SK-N-DZ (cell line): ENCODE data around the genes DOCK10 and SCYGR3.

GRCh38 chr2:225030303-225030575 is 12.0 kb downstream of the DOCK10 start:
RAMPAGE:
- cytosol, long total RNA, result no peak
- nucleus, long total RNA, result no peak

DNA sequence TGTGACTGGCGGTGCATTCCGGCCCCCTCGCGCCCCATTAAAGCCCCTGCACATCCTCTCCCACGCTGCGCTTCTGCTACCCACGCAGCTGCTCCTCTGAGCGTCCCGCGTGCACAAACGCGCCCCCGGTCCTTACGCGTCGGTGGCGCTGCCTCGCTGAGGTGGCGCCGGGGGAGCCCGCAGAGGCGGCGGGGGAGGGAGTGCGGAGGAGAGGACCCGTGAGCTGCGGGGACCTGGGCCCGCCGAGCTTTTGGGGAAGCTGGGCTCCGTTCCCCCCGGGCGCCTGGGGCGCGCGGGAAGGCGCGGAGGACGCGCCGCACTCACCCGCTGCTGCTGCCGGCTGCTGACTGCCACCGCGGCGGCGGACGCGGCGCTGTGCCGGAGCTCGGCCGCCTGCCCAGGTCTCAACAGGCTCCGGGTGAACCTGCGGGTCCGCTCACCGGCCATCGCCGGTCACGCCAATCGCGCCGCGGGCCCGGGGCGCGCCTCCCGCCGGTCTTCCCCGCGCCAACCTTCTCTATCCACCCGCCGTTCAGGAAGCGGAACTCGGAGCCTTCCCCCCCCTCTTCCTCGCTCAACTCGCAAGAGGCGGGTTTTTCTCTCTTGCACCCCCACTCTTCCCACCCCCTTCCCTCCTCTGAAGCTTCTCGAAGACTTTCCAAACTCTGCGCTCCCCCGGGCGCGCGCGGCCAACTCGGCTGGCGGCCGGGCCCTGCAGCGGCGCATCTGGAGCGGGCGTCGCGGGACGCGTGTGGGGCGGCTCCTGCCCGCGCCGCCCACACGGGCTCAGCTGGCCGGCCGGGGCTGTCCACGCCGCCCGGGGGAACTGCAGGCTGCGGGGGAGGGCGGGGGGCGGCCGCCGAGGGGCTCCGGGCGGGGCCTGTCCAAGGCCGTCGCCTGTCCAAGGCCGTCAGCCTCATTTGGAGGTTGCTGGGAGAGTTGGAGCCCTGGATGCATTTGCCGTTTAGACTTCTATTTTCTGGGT is at the start of gene DOCK10:
TSS of gene DOCK10 (minus strand) at position 541 of the 985 bp plus-strand sequence.
RAMPAGE:
- cytosol, long total RNA, result no peak
- nucleus, long total RNA, result no peak

DNA sequence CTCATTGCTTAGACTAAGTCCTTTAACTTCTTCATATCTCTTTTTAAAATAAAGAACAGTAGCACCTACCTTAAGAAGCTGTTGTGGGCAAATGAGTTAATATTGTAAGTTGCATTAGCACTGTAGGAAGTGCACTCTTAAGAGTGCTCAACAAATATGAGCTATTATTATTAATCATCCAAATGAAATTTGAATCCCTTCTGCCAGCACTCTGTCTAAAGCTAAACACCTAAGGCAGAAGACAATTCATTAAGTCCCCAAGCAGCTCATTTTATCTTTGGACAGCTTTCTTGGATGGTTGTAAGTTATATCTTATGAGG is 52.6 kb downstream of the NYAP2 start:
RAMPAGE:
- cytosol, long total RNA, result no peak
- nucleus, long total RNA, result no peak

DNA sequence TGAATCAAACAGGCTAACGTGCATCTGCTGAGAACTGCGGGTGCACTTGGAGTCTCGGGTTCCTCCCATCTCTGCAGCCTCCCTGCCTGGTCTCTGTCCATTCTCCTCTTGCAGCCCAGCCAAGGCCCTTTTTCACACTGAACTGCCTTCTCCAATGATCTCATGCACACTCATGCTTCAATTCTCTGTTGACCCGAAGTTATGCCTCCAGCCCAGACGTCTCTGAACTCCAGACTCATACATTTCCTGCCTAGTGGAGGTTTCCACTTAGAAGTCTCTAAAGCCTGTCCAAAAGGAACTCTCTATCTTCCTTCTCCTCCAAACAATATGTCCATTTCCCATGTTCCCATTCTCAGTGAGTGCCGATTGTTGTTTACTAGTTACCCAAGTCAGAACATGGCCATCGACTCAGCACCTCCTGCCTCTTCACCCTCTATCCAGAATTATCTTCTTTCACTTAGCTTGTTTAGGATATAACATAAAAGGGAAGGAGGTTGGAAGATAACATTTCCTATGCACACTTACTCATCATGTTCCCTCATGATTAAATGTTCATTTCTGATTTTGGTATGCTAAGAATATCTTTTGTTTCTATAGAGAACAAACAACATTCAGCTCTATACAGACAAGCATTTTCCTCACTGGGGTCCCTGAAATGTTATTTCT is 155.1 kb downstream of the IRS1 start:
RAMPAGE:
- cytosol, long total RNA, result no peak
- nucleus, long total RNA, result no peak

DNA sequence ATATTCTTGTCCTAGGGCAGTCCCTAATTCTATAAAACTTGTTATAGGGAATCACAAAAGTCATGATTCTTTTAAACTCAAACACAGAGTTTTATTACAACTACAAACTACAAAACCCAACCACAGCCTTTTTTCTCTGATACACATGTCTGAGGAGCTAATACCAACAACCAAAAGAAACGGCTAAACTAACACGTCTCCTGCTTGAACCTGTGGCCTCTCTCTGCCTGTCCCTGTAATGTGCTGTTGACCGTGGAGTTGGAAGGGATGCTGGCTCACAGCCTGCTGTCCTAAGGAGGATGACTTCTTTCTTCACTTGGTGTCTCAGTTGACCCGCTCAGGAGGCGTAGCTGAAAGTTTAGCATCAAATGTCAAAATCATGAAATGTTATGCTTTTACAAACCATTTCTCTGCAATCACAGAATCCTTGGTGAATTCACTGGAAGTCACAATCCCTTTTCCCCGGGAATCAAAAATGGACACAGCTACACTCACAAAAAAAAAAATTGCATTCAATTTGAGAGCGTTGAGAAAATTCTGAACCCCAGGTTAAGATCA is 74.5 kb downstream of the IRS1 start:
RAMPAGE:
- cytosol, long total RNA, result no peak
- nucleus, long total RNA, result no peak

DNA sequence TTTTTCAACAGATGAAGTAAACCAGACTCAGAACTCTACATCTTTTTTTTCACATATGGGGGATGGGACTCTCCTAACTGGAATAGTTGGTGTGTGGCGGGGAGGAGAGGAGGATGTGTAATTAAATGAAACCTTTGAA is 73.9 kb downstream of the IRS1 start:
RAMPAGE:
- cytosol, long total RNA, result no peak
- nucleus, long total RNA, result no peak

DNA sequence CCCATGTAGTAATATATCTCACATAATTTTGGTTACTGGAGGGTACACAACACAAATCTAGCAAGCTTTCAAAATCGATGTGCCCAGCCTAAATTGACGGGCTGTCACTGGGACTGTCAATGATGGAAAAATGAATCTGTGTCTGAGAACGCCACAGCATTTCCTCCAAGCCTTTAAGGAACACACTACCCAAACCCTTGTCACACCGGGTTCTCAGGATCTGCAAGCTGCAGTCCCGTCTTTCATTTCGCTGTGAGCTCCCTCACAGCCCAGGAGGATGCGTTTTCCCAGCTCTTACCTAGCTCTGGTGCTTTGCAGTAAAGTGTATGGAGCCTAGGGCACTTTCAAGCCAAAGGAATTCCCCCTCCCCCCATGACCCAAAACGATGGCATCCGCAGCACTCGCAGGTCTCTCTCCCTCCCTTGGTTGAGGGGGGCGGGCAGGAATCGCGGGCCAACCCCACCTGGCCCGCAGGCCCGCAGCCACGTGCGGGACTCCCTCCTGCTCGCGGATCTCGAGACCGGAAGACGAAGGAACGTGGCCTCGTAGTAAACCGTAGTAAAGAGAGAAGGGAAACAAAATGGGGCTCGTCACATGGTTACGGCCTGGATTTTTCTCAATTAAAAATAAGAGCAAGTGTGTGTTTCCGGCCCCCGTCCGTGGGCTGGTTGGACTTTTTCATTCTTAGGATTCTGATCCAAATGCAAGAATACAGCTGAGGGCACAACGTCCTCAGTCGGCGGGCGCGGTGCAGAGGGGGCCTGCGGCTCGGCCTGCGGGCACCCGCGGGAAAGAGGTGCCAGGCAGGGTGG is 8.6 kb downstream of the IRS1 start:
RAMPAGE:
- cytosol, long total RNA, result no peak
- nucleus, long total RNA, result no peak

DNA sequence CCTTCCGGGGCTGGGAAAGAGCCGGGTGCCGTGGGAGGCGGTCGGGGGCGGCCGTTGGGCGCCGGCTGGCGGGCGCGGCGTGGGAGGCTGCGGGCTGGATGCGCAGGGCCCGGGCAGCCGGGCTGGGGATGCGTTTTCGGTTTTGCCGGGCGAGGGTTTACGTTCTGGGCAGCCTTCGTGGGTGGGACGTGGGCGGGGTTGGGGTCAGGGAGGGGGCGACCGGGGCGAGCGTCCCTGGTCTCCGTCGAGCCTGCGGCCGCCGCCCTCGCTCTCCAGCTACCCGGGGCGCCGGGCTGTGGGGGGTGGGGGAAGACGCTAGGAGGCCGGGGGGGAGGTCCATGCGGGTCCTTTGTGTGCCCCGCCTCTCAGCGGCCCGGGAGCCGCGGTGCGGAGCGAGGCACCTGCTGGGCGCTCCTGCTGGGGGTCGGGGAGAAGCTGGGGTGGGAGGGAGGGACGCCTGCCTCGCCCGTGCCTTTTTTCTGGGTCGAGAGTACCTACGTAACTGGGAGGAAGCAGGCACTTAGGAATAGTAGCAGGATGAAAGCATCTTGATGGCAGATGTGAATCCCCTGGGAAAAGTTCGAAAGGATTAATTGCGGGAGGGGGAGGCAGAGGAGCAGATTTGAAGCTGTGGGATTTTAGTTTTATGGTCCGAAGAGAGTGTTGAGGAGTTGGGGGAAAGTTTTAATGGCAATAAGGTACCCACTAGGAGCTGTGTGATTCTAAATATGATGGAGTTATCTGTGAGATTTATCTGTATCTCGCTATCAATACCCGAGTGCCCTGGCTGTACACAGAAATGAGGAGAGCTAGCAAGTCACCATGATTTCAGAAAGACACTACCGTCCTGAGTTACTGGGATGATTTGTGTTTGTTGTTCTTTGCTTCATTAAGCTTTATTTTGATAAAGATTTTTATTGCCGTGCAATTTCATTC is 973 bp downstream of the AGFG1 start:
RAMPAGE:
- cytosol, long total RNA, result no peak
- nucleus, long total RNA, result no peak

DNA sequence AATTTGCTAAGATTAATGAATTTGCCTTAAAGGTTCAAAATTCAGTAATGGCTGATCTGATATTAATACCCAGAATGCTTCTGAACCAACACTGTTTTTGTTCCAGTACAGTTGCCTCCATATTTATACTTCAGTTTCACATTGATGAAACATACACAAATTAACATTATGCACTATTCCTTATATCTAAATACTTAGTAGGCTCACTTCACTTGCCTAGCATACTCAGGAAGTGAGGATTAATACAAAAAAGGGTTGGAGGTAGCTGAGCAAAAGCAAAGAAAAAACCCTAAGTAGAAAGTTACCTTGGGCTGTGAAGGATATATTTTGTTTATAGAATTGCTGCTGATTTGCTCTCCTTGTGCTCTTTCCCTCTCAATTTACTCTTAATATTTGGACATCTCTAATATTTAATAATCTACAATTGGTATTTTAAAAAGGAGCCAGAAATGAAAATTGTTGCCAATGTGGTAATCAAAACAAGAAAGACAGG is 51.7 kb upstream of the SCYGR2 start:
RAMPAGE:
- cytosol, long total RNA, result no peak
- nucleus, long total RNA, result no peak

RAMPAGE:
- cytosol, long total RNA, result no peak
- nucleus, long total RNA, result no peak
Observed at GRCh38 chr2:227566302-227566829, 32.3 kb upstream of the SCYGR2 start.

GRCh38 chr2:227614767-227615021 is at the start of gene SCYGR3:
SCYGR3 (minus strand) TSS chr2:227614840.
RAMPAGE:
- cytosol, long total RNA, result no peak
- nucleus, long total RNA, result no peak

RAMPAGE:
- cytosol, long total RNA, result no peak
- nucleus, long total RNA, result no peak
Observed at GRCh38 chr2:227706390-227707197, 11.2 kb downstream of the SLC19A3 start.

DNA sequence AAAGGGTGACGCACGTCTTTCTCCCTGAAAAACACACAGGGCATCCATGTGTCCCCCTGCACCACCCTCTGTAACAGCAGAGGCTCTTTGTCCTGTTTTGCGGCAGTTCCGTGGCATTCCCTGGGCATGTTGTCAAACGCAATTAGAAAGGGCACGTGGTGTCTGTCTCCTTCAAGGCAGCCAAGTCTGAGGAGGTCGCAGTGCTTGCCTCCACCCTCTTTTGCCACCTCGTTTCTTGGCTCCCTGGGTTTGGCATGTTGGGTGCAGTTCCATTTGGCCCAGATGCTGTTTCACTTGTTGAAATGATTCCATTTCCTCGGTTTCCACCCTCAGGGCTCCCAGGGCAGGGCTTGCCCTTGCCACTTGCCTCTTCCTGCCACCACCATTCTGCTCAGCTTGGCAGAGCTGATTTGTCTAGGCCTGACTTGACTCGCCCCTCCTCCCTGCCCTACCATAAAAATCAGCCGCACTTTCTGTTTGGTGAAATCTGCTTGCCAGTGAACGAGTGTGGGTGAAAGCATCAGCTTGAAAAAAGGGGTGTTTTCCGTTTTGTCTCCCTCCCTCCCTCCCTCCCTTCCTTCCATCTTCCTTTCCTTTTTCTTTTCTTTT is 12.5 kb downstream of the CCL20 start:
RAMPAGE:
- cytosol, long total RNA, result no peak
- nucleus, long total RNA, result no peak

DNA sequence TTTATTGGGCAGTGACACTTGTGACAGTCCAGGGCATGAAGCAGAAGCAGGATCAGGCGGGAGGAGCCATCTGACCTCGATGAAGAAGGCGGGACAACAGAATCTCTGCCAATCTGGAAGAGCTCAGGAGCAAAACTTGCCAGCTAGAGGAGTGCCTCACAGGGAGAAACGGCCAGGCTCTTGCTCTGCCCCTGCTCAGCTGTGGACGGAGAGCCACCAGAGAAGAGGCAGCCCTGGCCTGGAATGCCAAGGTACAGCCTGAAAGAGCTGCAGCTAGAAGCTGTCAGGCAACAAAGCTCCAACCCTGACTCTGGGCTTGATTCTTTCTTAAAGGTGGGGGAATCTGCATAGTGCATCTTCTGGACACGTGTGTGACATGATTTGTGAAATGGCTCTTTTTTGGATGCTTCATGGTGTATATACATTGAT is 16.9 kb downstream of the DAW1 start:
RAMPAGE:
- cytosol, long total RNA, result no peak
- nucleus, long total RNA, result no peak

DNA sequence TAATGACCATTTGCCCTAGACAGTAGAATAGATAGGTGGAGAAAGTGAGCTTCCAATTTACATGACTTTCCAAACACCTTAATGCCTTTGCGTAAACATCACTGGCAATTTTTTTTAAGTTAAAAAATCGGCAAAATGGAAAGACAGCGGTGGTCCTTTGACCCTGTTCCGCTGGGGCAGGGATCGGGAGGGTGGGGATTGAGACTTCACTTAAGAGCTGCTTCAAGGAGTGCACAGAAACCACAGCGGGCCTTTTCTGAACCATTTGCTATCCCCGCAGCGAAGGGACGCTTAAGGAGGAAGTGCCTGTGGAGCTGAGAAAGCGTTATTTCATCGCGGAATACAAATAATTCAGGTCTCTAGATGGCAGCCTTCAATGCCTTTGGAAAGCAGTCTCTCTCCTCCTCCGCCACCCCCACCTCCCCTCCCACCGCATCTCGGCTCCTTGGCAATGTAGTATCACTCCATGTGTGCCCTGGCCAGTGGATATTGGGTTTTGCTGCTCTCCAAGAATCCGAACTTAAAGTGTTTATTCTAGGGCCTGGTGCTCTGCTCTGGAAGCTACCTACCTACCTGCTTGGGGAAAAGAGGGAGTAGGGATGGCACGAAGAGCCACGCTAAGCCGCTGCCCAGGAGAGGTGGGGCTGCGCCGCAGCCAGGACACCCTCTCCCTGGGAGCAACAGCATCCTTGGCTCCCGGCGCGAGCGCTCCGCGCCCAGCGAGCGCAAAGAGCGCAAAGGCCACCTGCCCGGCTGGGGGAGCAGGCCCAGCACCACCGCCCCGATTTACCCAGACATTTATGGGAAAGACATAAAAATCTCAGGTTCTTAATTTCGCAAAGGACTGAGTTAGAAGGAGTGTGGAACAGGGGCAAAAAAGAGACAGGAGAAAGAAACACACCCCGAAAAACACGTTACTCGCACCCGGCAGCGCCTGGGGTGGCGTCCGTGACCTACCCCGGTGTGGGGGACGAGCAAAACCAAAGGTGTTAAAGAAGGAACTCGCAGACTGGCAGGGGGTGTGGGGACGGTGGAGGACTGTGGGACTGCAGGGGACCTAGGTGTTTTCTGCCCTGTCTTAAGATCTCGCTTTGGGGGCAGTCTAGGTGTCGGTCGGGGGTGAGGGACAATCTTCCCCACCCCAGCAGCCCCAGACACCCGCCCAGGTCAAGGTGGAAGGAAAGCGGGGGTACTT is 1.1 kb downstream of the SPHKAP start:
RAMPAGE:
- cytosol, long total RNA, result no peak
- nucleus, long total RNA, result no peak

GRCh38 chr2:228771735-228772303 is 499.3 kb downstream of the PID1 start:
RAMPAGE:
- cytosol, long total RNA, result no peak
- nucleus, long total RNA, result no peak

DNA sequence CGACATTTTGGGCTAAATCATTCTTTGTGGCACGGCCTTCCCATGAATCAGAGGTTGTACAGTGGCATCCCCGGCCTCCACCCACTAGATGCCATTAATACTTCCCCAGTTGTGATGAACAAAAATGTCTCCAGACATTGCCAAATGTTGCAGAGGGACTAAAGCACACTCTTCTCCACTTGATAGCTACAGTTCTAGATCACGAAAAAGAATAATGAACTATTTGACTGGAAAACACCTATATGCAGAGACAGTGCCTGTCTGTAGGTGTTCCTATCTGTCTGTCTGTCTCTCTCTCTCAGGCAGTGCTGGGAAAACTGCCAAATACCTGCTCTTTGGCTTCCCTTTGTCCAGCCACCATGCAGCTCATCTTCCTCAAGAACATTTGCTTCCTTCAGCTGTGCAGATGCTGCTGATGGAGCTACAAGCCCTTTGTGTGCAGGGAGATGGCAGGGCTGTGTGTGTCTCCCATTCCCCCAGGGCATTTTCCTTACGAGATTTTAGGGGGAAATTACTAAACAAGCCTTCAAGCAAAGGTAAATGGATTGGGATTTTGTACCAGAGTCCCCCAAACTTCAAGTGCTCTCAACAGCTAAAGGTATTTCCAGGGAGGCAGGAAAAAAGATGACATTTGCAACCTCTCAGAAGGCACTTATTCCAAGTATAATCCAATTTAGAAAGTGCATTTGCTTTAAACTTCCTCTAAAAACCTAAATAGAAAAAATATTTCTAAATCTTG is 143.3 kb downstream of the PID1 start:
RAMPAGE:
- cytosol, long total RNA, result no peak
- nucleus, long total RNA, result no peak

RAMPAGE:
- cytosol, long total RNA, result no peak
- nucleus, long total RNA, result no peak
Observed at GRCh38 chr2:229139702-229140216, 131.3 kb downstream of the PID1 start.

DNA sequence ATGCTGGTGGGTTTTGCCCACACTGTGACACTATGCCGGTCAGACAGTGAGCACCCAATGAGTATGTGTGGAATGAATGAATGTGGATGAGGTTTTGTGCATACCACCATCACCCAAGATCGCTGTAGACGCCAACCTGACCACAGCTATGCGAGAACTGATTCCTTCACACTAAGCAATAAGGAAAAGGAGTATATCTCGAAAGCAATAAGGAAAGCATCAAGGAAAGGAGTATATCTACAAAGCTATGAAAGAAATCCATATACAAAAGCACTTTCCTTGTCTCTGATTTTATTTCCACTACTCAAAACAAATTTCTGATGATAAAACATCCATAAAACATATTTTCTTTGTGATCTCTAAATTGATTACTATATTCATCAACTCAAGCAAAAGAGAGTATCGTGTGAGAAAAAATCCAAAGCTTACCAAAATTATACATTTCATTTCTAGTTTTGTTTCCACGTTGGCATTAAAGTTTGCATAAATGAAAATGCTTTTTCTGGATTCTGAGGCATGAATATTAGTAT is 116.5 kb downstream of the PID1 start:
RAMPAGE:
- cytosol, long total RNA, result no peak
- nucleus, long total RNA, result no peak

GRCh38 chr2:229266819-229267442 is 4.2 kb downstream of the PID1 start:
RAMPAGE:
- cytosol, long total RNA, result no peak
- nucleus, long total RNA, result no peak